Colonic mucosa (tissue), 1 donor: ENCODE measurements around a stretch of chr7.

GRCh38 chr7:95549602-95550612, 46.4 kb downstream of the PDK4 start:
- PRO-cap = no peak

- PRO-cap = no peak
Observed at GRCh38 chr7:95560515-95560990, 35.8 kb downstream of the PDK4 start.

- PRO-cap = no peak
Observed at GRCh38 chr7:95598940-95599228, 2.6 kb upstream of the PDK4 start.

GRCh38 chr7:95609375-95610293, 13.3 kb upstream of the PDK4 start:
- PRO-cap = no peak

DNA sequence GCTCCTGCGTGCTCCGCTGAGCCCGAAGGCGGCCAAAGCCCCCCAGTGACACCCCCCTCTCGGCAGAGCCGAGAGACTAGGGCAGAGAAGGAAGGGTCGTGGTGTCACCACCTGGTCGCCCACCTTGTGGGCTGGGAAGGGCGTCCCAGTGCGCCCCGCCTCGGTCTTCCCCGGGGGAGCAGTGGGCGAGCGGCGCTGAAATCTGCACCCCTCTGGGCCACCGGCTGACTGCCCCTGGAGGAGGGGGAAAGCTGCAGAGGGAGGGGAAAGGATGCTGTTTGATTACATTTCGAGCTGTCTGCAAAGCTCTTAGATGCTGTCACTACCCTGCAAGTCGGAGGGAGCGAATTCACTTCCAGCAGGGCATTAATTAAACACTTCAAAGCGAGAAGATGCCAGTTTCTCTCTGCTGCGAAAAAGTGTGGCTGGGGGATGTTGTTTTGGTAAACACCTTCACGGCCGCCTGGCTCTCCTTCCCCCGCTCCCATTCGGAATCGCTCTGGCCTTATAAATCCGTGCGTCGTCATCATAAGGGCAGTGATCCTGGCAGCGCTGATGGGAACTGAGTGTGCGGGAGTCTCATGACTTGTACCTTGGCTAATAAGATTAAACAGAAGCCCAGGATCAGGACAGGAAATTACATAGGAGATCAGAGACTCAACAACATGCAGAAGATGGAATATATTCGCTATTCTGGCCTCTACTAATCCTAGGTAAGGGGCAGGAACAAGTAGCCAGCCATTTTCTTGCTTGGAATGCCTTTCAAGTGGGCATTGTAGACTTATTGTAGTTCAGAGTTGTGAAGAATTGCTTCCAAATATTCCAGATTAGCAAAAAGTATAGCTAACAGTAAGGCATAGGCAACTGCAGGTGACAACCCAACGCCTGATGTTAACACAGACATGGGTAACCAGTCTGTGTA, 833 bp downstream of the DYNC1I1 start:
- PRO-cap = unidirectional peak, minus-strand start at position 501 of the sequence

DNA sequence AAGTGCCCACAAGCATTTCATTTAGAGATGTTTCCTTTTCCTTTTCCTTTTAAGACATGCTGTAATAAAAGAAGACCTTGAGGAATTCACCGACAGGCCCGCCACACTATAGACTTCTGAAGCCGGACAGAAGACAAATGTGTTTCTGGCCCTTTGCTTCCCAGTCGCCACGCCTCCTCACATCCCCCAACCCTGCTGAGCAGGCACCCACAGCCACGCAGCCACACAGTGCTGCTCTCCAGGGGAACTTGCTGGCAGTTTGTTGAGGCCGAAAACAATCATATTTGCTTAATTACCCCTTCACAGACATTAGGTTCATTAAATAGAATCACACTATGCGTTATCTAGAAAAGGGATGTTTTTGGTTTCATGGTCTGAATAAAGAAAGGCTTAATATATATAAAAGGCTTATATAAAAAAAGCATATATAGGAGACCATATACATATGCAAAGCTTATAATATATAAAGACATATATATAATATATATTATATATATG, 83.3 kb downstream of the SLC25A13 start:
- PRO-cap = no peak

DNA sequence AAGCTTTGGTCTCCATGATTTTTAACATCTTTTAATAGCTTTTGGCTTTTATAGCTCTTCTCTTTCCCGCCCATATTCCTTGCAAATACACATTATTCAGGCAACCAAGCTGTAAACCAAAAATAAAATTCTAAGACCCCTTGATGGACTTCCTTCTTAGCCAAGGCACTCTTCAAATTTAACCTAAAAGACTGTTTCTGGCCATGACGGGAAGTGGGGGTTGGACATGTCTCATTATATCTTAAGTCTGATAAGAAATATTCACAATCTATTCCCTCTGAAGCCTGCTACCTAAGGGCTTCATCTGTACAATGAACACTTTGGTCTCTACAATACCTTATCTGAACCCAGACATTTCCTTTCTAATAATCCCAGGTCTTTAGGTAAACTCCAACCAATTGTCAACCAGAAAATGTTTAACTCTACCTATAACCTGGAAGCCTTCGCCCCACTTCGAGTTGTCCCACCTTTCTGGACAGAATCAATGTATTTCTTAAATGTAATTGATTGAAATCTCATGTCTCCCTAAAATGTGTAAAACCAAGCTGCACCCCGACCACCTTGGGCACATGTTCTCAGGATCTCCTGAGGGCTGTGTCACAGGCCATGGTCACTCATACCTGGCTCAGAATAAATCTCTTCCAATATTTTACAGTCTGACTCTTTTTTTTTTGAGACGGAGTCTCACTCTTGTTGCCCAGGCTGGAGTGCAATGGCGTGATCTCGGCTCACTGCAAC, 79.4 kb downstream of the SLC25A13 start:
- PRO-cap = no peak

- PRO-cap = no peak
Observed at GRCh38 chr7:96377326-96377650, 55.4 kb upstream of the SLC25A13 start.

DNA sequence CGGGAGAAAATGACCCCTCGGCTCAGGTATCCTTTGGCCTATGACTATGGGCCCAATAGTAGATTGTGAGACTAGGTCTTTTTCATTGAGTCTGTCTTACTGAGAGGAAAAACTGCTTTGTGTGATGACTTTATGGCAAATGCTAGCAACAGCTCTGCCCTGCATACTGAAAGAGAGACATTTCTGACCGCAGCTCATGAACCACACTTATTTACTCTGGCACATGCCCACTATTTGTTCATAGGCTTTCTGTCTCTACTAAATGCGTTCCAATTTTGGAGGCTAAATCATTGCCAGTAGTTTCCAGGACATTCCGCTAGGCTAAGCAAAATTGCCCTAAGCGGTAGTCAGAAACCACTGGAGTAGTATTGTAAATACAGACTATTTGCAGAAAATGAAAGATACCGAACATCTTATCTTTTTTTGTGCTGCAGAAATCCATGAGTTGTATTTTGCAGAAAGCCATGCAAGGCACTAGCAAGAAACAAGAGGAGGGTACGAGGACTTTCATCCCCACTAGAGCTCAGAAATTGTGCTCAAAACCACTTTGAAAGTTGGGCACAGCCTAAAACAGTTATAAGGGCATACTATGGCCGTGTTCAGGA, 55.5 kb upstream of the DLX6 start:
- PRO-cap = no peak

DNA sequence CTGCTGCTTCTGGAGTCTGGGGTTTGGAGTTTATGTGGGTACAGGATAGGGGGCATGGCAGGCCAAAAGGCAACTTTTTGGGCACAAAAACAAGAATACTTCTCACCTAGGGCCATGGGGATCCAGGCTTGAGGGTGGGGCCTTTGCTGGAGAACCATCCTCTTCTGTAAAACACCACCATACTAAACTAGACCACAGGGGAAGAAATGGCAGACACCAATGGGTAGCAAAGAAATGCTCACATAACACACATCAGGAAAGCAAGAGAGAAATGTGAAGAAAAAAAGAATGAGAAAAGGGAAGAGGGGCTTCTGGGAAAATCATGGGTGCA, 115.1 kb downstream of the SDHAF3 start:
- PRO-cap = unidirectional peak, minus-strand start at position 202 of the sequence

GRCh38 chr7:97450742-97451133, 281.1 kb upstream of the TAC1 start:
- PRO-cap = unidirectional peak, minus-strand start at chr7:97450898

DNA sequence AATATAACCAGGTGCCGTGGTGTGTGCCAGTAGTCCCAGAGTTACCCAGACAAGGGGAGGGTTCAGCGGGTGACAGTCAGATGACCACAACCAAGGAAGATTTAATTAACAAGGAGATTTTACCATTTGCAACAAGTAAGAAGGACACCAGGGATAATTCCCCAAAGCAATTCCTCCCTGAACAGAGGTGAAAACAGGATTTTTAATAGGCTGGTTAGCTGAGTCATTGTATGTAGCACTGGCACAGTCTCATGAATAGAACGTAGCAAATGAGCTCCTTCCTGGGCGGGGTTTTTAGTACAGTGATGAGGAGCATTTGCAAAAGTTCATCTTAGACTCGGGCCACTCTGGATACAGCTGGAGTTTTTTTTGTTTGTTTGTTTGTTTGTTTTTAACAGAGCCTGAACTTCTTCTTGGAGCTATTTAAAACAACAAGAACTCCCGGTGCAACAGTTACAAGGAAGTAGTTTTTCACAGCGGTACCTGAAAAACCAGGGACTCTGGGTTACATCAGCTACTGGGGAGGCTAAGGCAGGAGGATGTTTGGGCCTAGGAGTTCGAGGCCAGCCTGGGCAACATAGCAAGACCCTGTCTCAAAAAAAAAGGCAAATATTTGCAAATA, 39.0 kb downstream of the TAC1 start:
- PRO-cap = unidirectional peak, plus-strand start at position 334 of the sequence

DNA sequence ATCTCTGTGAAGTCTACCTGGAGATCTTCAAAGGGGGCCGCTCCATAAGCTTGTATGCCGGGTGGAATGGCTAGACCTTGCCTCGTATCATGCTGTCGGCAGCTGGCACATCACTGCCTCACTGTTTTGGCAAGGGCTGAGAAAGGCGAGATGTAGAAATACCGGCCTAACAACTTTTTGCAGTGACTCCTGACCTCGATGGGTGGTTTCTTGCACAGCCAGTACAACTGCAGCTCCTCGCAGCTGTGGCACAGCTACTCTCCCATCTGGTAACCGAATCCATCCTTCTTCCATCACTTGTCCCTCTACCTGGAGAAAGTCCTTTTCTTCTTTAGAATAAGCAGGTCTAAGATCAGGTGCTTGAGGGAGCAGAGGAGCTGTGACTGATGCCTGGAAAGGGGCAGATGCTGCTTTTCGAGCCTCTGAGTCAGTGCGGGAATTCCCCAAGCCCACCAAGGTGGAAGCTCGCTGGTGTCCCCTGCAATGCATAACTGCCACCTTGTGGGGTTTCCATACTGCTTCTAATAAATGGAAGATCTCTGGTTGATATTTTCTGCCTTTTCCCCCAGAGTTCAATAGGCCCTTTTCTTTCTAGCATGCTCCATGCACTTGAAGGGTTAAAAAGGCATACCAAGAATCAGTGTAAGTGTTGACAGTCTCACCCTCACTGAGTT, 38.3 kb downstream of the OCM2 start:
- PRO-cap = no peak

- PRO-cap = bidirectional peak, plus-strand start at chr7:98252372, minus-strand start at chr7:98252176
Observed at GRCh38 chr7:98252253-98252776, 283 bp upstream of the TECPR1 start.

- PRO-cap = no peak
Observed at GRCh38 chr7:98353971-98354461, 46.9 kb downstream of the BAIAP2L1 start.

- PRO-cap = no peak
Observed at GRCh38 chr7:98697667-98697932, 80.5 kb downstream of the NPTX2 start.

- PRO-cap = no peak
Observed at GRCh38 chr7:98822465-98822860, 47.4 kb downstream of the TMEM130 start.

GRCh38 chr7:98910024-98910836, 31.9 kb downstream of the TRRAP start:
- PRO-cap = no peak

DNA sequence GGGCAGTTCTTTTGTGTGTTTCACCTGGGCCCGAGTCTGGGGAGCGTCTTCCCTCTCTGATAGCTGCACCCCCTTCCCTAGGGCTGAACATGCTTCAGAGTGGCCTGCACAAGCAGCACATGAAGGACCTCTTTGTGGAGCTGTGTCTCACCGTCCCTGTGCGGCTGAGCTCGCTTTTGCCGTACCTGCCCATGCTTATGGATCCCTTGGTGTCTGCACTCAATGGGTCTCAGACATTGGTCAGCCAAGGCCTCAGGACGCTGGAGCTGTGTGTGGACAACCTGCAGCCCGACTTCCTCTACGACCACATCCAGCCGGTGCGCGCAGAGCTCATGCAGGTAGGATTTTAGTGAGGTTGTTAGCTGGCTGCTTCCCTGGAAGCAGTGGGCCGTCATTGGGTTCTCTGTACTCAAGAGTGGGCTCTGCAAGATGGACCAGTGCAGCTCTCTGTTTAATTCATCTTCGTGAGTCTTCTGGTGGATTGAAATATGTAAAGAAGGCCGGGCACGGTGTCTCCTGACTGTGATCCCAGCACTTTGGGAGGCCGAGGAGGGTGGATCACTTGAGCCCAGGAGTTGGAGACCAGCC, 39.1 kb downstream of the TRRAP start:
- PRO-cap = no peak

- PRO-cap = no peak
Observed at GRCh38 chr7:98922332-98922636, 44.0 kb downstream of the TRRAP start.